Gallbladder (tissue), 1 donor: Measurements from ENCODE around the genes DCAF12L2, BCORL1, RAP2C and GPC4.

DNA sequence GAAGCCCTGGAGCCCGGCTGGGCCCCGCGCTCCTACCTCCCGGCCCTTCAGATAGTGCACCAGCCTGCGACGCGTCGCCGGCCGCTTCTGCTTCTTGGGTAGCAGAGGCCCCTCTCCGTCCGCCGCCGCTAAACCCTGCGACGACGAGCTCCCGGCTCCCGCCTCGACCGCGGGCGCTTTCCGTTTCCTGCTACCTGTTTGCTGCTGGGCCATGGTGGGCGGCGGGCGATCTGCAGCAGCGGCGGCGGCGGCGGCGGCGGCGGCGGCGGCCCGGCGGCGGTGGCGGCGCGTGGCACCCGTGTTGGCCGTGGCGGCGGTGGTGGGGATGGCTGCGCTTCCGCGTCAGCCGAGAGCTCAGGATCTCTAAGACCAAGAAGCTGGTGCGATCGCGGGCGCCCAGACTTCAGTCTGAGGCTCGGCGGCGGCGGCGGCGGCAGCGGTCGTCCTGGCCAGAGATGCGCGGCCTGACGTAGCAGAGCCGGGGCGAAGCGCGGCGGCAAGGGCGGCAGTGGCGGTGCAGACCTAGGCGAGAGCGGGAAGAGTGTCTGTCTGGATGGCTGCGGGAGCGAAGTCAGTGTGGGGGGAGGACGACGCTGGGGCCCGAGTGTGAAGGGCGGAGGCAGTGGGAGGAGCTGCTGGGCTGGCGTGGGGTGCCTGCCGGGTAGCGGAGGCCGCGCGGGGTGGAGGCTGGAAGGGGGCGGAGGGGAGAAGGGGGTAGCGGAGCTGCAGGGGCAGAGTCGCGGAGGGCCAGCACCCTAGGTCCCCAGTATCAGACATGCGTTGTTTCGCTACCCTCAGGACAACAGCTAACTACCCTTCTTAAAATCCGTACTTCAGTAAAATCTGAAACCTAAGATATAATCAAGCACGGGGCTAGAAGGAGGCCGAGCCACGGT is at the start of gene DCAF12L2:
TSS of gene DCAF12L2 (minus strand) at position 578 of the 896 bp plus-strand sequence.
- PRO-cap, result no peak

DNA sequence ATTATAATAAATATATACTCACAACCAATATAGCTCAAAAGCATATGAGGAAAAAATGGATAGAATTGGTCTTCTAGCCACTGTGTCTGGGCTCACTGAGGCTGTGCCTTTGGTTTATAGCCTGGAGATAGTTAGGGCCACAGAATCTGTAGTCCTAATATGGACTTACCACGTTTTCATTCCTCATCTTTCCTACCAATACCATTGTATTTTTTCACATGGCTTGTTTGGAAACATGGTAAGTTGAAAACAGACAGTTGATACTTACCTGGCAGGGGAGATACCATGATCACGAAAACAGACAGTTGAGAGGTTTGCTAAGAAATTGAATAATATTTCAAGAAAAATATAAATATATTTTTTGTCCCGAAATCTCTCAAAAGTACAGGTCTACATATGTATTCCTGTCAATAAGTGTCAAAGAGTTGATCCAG is 70.3 kb upstream of the ACTRT1 start:
- PRO-cap, result no peak

- PRO-cap, result unidirectional peak, plus-strand start at chrX:129523023
Measured at GRCh38 chrX:129522637-129523196, 573 bp downstream of the SMARCA1 start.

GRCh38 chrX:129553004-129553631 is 13.1 kb downstream of the OCRL start:
- PRO-cap, result no peak

- PRO-cap, result no peak
Measured at GRCh38 chrX:129653622-129654271, 1.0 kb downstream of the APLN start.

GRCh38 chrX:129666285-129666645 is 11.5 kb upstream of the APLN start:
- PRO-cap, result no peak

- PRO-cap, result no peak
Measured at GRCh38 chrX:129787505-129787878, 7.7 kb downstream of the SASH3 start.

DNA sequence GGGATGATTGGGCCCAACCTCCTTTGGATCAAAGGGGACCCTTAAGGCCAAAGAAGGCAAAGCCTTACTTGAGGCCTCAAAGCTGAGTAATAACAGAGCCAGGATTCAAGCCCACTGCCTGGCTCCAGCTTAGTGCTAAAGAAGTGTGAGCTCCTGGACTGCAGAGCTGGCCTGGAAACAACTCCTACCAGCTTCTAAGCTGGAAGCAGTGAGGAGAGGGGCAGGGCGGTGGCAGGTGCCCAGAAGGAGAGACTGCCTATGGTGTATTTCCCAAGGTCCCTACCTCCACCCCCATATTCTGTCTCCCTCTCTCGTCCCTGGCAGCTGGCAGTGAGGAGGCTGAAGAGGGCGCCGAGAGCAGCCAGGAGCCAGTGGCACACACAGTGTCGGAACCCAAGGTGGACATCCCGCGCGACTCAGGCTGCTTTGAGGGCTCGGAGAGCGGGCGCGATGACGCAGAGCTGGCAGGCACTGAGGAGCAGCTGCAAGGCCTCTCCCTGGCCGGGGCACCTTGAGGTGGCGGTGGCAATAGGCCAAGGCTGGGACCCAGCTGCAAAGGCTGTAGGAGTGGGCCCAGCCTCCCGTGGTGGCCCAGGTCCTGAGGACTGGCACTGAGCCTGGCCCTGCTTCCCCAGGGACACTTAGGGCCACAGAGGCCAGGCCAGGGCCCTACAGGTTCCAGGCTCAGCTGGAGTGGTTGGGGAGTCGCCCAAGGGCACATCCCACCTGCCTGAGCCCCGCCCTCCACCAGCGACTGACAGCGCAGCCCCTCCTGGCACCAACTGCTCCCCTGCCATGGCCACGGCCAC is 13.8 kb downstream of the SASH3 start:
- PRO-cap, result no peak

GRCh38 chrX:129981534-129983040 is at the start of gene BCORL1:
Gene BCORL1 (plus strand): TSS chrX:129982635.
- PRO-cap, result bidirectional peak, plus-strand start at chrX:129982635, minus-strand start at chrX:129982329

DNA sequence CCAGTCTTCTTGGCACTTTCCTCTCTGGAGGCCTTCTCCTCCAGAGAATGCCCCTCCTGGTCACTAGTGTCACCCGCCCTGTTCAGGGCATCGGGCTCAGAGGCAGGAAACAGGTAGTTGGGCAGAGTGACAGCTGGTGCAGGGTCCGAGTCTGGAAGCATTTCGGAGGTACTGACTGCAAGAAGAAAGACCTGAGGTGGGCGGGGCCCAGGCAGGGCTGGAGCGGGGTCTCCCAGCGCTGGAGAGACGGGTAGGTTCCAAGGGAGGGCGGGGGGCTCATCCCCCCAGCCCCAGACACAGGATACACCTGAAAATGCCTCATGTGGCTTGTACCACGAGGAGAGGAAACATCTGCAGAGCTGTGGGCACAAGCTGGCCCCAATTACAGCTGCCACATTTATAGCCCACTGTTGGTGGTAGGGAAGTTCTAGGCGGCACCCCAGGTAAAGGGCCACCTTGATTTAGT is 38.0 kb downstream of the ELF4 start:
- PRO-cap, result no peak

DNA sequence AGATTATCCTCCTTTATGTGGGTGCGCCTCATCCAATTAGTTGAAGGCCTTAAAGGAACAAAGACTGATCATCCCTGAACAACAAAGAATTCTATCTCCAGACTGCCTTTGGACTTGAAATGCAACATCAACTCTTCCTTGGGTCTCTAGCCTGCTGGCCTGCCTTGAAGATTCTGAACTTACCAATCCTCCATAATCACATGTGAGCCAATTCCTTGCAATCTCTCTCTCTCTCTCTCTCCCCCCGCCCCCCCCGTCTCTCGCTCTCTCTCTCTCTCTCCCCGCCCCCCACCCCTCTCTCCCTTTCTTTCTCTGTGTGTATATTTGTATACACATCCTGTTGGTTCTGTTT is 158.5 kb downstream of the RBMX2 start:
- PRO-cap, result no peak

- PRO-cap, result unidirectional peak, minus-strand start at chrX:130848556
Measured at GRCh38 chrX:130848405-130848664, 54.7 kb downstream of the ENOX2 start.

DNA sequence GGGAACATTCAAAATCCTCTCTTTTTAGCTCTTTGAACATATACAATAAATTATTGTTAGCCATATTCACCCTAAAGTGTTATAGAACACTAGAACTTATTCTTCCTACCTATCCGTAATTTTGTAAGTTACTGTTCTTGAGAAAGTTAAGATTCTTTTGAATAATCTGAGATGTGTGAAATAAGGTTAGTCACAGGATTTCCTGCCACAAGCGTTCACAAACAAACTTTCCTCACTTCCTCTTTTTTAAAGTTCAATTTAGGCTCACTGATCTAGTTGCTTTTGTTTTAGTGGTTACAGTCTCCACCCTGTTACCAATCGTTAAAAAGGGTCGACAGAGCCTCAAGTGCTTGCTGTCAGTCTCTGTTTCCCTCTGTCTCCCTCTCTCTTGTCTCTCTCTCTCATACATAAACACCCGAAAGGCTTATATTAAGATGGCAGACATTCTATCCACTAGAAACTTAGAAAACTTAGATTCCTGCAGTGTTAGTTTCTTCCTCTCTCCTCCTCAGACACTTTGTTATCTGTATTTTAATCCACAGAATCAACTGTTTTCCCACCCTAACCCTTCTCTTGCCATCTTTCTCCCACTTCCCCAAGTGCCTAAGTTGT is 35.8 kb upstream of the STK26 start:
- PRO-cap, result no peak

DNA sequence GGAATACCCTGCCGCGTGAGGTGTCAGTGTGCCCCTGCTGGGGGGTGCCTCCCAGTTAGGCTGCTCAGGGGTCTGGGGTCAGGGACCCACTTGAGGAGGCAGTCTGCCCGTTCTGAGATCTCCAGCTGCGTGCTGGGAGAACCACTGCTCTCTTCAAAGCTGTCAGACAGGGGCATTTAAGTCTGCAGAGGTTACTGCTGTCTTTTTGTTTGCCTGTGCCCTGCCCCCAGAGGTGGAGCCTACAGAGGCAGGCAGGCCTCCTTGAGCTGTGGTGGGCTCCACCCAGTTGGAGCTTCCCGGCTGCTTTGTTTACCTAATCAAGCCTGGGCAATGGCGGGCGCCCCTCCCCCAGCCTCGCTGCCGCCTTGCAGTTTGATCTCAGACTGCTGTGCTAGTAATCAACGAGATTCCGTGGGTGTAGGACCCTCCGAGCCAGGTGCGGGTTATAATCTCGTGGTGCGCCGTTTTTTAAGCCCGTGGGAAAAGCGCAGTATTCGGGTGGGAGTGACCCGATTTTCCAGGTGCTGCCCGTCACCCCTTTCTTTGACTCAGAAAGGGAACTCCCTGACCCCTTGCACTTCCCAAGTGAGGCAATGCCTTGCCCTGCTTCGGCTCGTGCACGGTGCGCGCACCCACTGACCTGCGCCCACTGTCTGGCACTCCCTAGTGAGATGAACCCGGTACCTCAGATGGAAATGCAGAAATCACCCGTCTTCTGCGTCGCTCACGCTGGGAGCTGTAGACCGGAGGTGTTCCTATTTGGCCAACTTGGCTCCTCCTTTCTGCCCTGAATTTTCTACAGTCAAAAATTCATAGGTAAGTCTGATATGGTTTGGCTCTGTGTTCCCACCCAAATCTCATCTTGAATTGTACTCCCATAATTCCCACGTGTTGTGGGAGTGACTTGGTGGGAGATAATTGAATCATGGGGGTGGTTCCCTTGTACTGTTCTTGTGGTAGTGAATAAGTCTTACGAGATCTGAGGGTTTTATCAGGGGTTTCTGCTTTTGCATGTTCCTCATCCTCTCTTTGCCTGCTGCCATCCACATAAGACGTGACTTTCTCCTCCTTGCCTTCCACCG is 33.9 kb upstream of the FRMD7 start:
- PRO-cap, result no peak

- PRO-cap, result no peak
Measured at GRCh38 chrX:132169420-132169951, 41.7 kb upstream of the FRMD7 start.

DNA sequence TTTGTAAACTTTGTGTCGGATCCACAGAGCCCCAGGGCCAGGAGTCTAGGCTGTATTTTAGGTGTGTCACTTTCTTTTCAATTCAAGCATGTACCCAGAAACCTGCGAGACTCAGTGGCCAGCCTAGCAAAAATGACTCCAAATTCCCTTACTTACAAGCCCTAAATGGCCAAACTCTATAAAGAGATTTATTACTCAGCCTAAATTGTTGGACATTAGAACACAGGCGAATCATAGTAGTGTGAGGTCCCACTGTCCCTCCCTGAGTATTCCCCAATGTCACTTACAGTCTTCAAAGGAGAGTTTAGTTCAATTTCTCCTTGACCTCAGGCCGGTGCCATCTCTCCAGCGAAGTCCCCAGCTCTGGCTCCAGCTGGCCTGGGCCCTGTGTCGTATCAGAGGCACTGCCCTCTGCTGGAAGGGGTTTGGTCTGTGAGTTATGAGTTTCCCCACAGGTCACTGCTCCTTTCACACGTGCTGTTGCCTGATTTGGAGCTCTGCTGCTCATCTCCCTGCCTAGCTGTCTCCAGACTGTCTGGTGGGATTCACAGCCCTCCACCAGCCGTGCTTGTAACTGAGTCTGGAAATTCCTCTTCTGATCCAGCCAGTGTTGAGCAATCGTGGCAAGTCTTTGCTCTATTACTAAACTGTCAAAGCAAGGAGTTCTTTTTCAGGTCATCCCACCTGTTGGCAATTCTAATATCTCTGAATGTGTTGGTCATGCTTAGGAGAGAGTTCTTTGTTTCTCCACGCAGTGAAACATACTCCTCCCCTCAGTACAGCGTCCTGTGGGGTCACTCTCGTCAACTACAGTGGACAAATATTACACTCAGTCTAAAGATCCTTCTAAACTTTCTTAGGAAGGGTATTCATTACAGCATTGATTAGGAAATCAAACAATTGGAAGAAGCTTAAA is at the start of gene RAP2C:
TSS of gene RAP2C (minus strand) at position 365 of the 916 bp plus-strand sequence.
- PRO-cap, result unidirectional peak, minus-strand start at position 365 of the sequence

- PRO-cap, result no peak
Measured at GRCh38 chrX:132480214-132481375, 8.2 kb downstream of the MBNL3 start.

- PRO-cap, result bidirectional peak, plus-strand start at chrX:133415782, minus-strand start at chrX:133415440
Measured at GRCh38 chrX:133415017-133416167, at the start of gene GPC4. Gene GPC4 (minus strand): TSS chrX:133415489.

- PRO-cap, result no peak
Measured at GRCh38 chrX:134000117-134000540, 14.7 kb upstream of the GPC3 start.

DNA sequence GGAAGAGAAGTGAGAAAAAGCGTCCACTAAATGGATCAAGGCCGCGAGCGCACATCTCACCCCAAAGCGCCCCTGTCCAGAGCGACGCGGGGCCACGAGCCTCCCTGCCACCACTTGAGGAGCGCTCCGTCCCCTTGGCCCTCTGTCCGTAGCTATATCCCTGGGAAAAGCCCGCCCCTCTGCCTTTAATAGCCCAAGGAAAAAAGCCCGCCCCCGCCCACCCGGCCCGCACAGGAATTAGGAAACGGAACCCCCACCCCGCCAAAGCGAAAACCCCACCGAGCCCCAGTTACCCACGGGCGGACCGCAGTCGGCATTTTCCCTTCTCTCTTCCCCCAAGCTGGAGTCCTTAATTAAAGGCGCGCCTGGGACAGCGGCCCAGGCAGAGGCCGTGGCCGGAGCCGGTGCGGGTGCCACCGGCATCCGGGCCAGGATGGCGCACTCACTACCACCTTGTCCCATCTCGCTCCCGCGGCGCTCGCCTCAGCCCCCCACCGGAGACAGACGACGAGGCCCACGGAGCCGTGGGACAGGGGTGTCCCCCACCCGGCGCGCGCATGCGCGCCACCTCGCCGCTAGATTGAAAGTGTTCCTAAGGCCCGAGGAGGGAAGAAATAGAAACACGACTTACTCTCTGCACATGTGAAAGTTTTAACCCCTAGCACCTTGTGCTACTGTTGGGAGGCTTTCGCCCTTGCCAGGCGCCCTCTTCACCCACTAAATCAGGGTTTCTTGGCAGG is 64.5 kb upstream of the CCDC160 start:
- PRO-cap, result no peak